Hematopoietic multipotent progenitor cell (in vitro differentiated cells): ENCODE measurements around the gene LPCAT1.

DNA sequence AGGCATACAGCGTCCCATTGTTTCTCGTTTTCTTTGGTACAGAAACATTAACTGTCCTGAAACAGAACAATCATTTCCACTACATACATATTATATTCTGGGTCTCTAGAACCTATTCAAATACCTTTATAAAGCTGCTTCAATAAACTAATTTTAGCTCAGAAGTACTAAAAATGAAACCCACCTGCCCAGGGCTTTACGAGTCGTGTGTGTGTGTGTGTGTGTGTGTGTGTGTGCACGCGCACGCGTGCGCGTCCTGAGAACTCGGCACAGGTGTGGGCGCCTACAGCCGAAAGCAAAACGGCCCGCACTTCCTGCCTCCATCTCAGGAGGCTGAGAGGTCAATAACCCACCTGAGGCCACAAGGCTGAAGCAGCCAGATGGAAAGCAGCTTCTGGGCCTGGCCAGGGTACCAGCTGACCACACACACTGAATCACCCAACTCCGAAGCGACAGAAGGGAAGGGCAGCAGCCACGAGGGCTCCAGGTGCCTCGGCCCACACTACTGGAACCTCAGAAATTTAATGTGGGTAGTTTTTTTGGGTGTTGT, 3.0 kb downstream of the CLPTM1L start:
- CAGE, long polyA plus RNA = no peak

DNA sequence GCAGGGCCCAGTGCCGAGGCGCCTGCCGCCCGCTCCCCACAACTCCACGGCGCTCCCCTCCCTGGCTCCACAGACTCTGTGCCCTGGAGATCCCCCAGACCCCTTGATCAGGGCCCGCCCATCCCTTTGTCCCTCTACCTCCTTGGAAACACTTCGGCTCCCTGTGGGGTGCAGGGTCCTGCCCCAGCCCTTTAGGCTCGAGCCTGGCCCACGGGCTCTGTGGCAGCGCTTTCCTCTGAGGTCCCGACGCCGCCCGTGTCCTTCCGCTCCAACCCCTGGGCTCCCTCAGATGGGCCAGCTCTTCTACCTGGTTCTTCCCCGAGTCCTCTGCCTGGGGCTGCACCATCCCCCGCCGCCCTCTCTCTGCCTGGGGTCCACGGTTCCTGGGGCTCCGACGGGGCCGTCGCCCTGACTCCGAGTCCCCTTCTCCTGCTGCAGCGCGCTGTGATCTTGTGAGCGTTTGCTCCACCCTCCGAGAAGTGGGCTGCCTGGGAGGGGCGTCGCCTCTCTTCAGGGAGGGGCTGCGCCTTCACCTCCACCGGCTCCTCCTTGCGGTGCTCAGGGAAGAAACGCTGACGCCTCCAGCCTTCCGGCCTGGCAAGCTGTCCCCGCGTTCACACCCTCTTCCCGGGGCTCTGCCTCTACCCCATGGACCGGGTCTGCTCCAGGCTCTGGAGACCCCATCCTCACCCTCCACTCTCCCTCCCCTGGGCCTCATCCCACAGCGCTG, 22.4 kb upstream of the SLC6A3 start:
- CAGE, long polyA plus RNA = no peak

GRCh38 chr5:1494448-1495619, 28.9 kb downstream of the LPCAT1 start:
- CAGE, long polyA plus RNA = no peak

DNA sequence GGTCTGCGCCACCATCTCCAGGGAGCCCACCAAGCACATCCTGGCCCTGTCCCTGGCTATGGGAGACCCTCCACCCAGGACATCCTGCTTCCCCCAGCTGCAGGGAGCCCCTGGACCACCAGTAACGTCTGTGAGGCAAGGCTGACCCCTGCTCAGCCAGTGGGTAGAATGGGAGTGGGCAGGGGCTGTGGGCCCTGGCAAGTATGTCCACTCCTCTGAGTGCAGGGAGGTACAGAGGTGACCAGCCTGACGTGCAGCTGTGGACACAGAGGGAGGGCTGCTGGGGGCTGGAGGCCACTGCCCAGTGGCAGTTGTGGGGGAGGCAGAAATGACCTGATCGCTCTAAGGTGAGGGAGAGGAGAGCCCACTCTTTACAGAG, 8.0 kb downstream of the LPCAT1 start:
- CAGE, long polyA plus RNA = no peak

DNA sequence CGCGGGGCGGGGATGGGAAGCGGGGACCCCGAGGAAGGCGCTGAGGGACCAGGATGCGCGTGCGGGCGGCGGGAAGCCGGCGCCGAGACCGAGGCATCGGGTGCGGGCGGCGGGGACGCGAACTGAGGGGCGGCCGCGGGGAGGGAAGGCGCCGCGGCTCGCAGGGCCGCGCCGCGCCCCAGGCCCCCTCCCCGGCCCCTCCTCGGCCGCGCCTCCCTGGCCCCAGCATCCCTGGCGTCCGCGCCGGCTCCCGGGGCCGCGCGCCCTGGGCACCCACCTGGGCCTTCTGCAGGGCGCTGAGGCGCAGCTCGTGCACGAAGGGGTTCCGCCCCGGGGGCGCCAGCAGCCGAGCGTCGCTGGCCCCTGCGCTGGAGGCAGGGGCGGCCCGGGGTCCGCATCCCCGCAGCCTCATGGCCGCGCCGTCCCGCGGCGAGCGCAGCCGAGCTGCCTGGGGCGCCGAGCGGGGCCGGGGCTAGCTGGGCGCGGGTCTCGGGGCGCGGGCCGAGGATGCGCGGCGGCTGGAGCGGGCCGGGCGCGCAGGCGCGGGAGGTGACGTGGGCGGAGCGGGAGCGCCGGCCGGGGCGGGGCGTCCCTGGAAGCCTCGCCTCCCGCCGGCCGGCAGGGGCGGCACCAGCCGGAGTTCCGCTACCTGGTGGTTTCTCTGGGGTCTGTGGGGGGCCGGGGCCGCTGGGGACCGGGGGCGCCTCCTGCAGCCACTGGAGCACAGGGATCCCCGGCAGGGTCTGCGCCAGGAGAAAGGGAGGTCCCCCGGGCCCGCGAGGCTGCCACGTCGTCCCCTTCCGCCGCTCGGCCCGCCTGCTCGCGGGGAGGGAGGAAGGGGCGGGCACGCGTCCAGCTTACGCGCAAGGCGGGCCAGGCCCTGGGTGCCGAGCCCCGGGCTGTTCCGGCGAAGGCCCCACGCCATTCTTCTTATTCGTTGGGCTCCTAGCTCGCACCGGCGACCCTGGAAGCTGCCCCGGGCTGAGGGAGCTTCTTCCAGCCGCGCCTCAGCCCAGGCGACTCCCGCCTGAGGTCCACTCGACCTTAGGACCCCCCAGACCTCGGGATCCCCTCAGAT, at the start of gene LPCAT1:
TSS of gene LPCAT1 (minus strand) at position 528 of the 1,078 bp plus-strand sequence.
- CAGE, long polyA plus RNA = no peak

DNA sequence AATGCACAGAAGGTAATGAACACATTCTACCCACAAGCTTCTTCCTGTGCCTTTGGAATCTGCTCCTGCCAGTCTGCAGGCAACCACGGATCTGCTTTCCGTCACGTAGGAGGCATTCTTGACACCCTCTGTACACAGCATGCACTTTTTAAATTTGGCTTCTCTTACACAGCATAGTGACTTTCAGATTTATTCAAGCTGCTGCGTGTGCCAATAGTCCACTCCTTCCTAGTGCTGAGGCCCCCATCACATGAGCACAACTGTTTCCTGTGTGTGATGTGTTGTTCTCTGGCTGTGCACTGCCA, 44.9 kb upstream of the LPCAT1 start:
- CAGE, long polyA plus RNA = no peak

DNA sequence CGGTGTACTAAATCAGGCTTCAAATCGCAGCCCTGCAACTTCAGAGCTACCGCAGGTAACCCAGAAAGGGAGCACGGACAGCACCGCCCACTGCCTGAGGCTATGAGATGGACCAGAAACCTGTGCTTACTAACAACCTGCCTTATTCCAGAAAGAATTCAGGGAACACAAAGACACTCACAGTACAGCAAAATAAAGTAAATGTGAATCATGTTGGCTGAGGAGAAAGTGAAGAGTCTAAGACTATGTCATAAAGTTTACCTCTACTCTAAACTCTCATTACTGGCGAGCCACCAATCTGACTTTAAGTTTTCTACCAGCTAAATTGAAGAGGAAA, 106.0 kb upstream of the LPCAT1 start:
- CAGE, long polyA plus RNA = no peak

GRCh38 chr5:1724857-1725636, 74.6 kb downstream of the MRPL36 start:
- CAGE, long polyA plus RNA = no peak

DNA sequence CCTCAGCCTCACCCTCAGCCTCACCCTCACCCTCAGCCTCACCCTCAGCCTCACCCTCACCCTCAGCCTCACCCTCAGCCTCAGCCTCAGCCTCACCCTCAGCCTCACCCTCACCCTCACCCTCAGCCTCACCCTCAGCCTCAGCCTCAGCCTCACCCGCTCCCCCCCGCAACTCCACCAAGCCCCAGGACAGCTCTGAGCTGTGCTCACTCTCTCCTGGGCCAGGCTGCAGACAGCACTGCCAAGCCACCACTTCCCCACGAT, 18.1 kb downstream of the MRPL36 start:
- CAGE, long polyA plus RNA = no peak

- CAGE, long polyA plus RNA = no peak
These were observed 383 bp upstream of the MRPL36 start for GRCh38 chr5:1800127-1800313.

DNA sequence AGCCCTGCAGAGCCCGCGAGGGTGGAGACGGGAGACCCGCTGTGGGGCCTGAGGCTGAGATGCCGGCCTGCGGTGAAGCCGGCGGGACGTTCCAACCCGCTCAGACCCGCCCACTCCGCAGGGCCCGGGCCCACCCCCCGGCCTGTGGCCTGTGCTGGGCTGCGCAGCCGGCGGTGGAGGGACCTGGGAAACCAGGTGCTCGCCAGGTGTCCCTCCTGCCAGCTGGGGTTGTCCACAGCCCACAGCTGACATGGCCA, 48.9 kb upstream of the IRX4 start:
- CAGE, long polyA plus RNA = no peak

DNA sequence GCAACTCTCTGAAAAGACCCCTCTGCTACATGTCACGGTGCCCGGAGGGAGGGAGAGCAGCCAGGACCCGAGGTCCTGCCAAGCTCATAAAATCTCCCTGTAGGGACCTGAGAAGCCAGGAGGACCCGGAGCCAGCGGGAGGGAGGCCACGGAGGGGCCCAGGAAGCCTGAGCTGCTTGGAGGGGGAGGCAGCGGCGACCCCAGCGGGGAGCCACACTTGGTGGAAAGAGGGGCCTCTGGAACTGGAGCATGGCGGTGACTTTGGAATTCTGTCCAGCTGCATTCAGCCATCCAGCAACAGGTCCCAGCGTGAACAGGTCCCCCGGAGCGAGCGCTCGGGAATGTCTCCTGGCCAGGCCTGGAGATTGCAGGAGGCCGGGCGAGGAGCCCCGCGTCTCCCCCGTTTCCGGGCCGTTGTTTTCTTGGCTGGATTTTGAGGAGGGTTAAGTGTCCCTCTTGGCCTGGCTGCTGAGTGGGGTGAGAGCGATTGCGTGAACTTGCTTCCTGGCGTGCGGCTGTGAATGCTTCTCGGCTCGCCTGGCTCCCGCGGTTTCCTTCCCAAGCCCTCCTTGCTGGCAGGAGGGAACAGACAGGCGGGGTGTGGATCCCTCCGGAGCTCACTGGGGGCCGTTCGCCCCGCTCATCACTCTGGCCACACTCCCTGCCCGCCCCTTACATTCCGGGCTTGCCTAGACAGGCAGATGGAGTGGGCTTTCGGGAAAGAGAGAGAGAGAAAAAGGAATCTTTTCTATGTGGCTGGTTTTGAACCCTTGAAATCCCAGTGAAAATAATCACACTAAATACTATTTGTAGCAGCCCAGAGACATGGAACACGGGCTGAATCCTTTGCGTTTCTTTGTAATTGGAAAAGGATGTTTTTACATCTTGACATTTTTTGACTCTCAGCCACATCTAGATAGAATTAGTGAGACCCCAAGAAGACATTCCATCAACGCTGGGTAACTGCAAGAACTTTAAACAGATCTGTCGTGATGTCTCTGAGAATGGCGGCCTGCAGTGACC, 125.4 kb upstream of the IRX4 start:
- CAGE, long polyA plus RNA = no peak

DNA sequence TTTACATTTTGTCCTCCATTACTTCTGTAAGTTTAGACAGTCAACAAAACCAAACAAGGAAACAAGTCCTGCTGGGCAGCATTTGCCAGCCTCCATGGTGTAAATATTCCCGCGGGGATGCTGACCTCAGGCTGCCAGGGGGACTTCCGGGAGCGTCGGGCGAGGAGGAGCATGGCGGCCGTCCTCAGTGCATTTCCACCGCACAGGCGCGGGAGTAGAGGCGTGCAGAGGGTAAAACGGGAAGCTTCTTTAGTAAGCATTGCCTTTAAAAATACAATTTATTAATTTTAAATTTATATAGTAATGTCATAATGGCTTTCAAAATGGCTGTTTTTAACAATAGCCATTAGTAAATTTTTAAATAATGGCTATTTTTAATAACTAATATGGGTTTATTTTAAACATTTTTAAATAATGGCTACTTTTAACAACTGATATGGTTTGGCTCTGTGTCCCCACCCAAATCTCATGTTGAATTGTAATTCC, 385.3 kb upstream of the IRX4 start:
- CAGE, long polyA plus RNA = no peak

DNA sequence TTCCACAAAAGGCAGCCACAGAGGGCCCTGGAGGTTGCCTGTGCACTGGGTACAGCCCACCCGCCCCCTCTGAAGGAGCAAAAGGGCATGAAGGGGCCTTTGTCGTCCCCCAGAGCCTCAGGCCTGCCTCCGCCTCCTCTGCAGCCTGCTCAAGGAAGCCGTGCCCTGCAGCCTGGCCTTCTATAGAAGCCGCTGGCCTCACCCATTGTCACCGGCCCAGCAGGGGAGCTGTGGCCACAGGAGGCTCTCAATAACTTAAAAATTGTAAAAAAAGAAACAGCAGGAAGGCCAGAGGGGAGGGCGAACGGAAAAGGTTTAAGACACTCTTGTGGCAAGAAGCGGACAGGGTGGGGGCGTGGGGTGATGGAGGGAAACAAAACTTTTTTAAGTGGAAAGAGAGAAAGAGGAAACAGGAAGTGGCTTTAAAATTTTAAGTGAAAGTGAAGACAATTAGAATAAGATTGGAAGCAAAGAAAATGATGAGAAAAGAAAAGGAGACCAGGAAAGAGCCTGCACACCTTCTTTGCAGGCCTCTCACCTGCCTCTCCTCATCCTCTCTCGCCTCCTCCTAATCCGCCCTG, 213.2 kb downstream of the IRX2 start:
- CAGE, long polyA plus RNA = no peak

GRCh38 chr5:2695396-2696063, 55.9 kb downstream of the IRX2 start:
- CAGE, long polyA plus RNA = no peak

DNA sequence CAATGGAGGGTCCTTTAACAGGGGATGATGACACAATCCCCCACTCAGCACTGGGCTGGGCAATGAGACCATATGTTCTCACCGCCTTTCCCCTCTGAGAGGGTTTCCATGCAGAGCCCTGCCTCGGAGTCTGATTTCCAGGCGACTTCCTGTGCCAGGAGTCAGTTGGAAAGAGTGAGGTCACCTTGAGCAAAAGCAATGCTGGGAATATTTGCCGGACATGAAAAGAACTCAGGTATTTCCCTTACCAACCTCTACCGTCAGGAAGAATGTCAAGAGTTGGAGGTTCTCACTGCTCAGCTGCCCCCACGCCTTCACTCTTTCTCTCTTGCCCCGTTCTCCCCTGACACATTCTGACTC, 284.2 kb upstream of the IRX1 start:
- CAGE, long polyA plus RNA = no peak

GRCh38 chr5:3535711-3536424, 59.8 kb upstream of the IRX1 start:
- CAGE, long polyA plus RNA = no peak

DNA sequence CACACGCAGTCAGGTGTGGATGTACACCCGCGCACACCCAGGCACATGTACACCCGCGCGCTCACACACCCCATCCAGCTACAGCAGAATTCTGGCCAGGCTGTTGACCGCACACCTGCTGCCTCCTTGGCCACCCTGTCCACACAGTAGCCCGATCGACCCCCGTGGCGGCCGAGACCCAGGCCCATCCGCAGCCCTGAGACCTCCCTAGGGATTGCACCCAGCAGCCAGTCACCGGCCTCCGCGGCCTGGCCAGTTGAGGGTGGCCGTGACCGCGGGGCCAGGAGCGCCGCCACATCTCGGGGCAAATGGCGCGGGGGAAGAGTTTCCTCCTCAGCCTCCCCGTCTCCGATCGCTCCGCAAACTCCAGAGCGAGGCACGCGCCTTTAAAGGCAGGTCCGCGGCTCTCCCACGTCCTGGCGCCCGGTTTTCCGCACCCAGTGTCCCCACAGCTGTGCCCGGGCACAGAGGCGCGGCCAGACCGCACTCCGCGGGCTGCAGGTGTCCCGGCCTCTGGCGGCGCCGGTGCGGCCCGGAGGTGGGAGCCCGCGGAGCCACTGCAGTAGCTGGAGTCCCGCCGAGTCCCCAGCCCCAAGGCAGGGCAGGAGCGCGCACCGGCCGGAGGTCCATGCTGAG, 671 bp upstream of the ADAMTS16 start:
- CAGE, long polyA plus RNA = no peak

DNA sequence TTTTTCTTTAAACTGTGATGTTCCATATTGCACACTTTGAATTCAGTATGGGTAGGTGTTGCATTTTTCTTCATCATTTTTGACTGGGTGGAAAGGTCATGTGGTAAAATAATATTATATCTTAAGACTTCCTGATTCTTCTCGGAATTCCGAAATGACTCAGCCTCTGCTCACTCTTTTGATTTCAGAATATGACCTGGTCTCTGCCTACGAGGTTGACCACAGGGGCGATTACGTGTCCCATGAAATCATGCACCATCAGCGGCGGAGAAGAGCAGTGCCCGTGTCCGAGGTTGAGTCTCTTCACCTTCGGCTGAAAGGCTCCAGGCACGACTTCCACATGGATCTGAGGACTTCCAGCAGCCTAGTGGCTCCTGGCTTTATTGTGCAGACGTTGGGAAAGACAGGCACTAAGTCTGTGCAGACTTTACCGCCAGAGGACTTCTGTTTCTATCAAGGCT, 5.8 kb downstream of the ADAMTS16 start:
- CAGE, long polyA plus RNA = no peak

DNA sequence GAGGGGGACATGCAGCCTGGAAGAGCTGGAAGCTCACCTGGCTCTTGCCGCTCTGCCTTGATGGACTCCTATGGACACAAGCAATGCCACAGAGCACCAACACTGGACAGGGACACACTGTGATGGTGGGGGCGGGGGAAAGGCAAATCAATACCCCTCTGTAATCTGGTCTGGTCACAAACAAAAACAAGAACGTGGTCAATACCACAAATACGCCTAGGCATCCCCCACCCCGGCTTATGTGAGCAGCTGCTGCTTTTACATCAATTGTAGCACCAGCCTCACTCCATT, 29.6 kb upstream of the ICE1 start:
- CAGE, long polyA plus RNA = no peak